Ishikawa (cell line): ENCODE measurements around the gene FOXL1.

DNA sequence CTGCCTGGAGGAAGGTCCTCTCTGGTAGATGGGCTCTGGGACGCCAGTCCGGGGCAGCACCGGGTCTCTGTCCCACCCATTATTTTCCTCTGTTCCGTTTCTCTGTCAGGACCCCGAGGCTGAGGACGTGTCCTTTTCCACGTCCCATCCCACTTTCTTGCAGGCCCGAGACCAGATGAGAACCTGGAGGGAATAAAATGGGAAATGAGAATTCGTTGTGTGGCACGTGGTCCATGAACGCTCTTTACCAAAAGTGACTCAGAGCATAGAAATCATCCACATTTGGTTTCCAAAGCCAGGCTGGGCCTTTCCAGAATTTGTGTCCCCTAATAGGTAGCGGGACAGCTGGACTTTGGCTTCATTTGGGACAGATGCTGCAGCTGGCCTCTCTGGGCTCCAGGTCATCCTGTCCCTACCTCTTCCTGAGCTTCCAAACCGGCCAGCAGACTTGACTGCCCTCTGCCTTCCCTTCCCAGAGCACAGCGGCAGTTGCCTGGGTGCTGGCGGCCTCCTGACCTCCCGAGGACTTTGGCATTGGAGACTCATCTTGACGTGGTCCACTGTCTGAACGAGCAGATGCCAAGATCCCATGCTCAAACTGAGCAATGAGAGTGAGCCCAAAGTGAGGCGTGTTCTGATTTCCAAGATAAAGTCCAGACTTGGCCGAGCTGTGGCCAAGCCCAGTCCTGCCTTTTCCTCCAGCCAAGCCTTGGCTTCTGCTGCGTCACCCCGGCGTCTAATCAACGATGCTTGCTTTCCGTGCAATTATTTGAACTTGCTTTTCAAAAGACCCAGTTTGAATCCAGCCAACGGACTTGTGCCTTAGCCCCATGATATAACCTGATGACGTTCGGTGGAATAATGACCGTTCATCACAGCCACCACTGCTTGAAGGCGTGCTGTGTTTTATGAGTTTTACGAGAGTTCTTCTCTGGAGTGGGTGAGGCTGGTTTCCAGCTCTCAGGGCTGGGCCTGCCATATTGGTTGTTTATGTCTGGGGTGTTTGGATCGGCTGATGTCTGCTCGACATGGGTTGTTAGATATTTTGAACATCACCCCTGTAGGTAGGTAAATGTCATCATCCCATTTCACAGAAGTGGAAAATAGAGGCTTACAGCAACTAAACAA lies 179.1 kb downstream of the IRF8 start:
- RRBS, result no CpG with 5 or more reads among the region's 33 CpGs

- RRBS, result 18% methylated on average over 13 of the region's 27 CpGs
Observed at GRCh38 chr16:86086982-86087475, 188.1 kb downstream of the IRF8 start.

GRCh38 chr16:86162619-86163142 lies 263.7 kb downstream of the IRF8 start:
- RRBS, result no CpG with 5 or more reads among the region's 12 CpGs

DNA sequence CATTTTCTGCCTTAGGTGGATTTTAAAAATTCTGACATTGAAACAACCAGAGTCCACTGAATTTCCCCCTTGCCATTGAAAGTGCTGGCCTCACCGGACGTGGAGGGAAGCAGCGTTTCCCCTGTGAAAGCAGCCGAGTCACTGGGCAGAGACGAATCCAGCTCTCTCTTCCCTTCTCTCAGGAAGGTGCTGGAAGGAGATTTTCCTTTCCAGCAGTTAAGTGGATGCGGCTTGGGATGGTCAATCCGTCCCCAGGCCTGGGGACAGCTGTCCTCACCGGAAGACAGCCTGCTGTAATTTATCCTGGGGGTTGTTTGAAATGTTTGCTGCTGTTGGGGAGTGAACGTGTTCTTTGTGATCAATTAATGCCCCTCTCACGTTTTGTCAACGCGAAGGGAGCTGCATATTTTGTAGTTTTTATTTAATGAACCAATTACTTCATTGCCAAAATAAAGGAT lies 270.9 kb upstream of the FOXF1 start:
- RRBS, result no CpG with 5 or more reads among the region's 12 CpGs

GRCh38 chr16:86287802-86288419 lies 222.4 kb upstream of the FOXF1 start:
- RRBS, result 16% methylated on average over 5 of the region's 13 CpGs

DNA sequence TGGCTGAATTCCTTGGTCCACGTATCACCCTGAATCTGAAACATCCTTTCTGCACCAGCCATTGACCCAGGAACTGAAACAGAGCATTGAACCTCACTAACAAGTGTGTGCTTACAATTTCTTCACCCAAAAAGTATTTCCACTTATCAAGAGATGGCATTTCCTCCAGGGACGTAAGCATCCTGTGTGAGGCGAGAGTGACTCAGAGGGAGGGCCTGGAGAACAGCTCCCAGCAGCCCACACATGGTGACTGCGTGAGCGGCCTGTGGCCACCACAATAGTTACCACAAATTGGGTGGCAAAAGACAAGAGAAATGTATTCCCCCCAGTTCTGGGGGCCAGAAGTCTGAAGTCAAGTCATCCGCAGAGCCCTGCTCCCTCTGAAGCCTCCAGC lies 122.9 kb upstream of the FOXF1 start:
- RRBS, result no CpG with 5 or more reads among the region's 6 CpGs

- RRBS, result 50% methylated on average over 2 of the region's 18 CpGs
Observed at GRCh38 chr16:86495627-86496285, 14.6 kb upstream of the FOXF1 start.

DNA sequence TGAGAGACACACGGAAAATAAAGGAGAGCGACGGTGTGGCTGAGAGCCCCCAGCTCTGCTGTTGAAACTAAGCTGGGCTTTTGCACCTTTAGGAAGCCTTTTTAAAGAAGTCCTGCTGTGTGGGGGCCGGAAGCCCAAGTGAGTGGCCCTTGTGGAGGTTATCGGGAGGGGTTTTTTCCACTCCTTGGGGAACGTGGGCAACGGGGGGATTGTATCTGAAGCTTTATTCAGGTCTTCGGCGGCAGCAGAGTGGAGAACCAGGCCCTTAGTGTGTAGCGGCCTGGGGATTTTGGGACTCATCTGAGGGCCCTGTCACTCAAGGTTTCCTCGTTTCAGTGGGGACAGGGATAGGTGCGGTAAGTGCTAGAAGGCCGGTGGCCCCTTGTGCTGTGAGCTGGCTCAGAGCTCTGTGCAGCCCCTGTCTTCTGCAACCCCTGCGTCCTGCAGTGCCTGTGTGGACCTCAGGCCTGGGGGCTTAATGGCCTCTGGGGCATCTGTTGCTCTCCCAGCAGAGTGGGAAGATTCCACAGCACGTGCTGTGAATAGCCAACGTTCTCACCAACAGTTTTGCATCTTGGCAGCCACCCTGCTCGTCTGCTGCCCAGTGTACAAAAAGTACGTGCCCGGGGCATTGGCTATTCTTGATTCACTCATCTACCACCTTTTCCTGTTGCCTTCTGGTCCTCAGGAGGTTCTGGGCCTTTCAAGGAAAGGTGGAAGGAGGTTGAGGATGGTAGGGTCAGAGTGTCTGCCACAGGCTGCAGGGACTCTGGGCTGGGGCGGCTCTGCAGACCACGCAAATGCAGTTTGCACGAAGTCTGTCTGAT lies 4.8 kb downstream of the FOXC2 start:
- RRBS, result no CpG with 5 or more reads among the region's 22 CpGs

- RRBS, result 2% methylated on average over 13 of the region's 60 CpGs
Observed at GRCh38 chr16:86575395-86576430, 2.6 kb upstream of the FOXL1 start.

DNA sequence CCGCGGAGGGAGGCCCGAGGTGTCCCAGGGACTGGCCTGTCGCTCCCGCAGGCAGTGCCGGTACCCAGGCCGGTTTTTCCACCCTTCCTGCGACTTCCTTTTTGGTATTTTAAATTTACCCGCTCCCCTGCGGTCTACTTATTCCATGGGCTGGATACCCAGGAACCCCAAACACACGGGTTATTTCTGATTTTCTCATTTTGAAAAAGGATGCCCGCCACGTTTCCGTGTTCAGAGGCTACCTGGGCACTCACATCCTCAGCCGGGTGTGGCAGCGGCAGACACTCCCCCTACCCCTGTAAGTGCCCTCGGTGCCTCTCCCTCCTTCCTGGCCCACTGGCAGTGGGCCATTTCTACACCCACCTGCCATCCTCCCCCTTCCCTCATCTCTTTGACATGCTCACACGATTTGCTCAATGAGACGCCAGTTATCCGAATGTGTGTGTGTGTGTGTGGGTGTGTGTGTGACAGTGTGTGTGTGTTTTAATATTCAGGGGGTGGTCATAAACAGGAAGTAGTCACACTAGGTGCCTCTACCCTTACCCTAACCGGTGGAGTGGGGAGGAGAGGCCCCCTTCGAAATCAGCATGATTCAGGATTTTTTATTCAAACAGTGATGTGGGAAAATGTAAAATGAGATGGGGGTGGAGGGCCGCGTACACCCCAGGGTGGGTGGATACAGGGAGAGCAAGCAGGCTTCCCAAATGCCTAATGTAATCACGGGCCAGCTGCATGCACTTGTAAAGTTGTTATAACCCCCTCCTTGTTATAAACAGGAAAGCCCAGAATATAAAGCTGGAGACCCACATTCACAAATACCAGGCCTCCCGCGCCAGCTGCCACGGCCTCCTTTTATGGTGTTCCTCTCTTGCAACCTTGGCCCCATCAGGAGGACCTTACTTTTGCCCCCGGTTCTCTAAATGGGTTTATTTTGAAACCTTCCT lies 1.3 kb upstream of the FOXL1 start:
- RRBS, result 9% methylated on average over 4 of the region's 29 CpGs

DNA sequence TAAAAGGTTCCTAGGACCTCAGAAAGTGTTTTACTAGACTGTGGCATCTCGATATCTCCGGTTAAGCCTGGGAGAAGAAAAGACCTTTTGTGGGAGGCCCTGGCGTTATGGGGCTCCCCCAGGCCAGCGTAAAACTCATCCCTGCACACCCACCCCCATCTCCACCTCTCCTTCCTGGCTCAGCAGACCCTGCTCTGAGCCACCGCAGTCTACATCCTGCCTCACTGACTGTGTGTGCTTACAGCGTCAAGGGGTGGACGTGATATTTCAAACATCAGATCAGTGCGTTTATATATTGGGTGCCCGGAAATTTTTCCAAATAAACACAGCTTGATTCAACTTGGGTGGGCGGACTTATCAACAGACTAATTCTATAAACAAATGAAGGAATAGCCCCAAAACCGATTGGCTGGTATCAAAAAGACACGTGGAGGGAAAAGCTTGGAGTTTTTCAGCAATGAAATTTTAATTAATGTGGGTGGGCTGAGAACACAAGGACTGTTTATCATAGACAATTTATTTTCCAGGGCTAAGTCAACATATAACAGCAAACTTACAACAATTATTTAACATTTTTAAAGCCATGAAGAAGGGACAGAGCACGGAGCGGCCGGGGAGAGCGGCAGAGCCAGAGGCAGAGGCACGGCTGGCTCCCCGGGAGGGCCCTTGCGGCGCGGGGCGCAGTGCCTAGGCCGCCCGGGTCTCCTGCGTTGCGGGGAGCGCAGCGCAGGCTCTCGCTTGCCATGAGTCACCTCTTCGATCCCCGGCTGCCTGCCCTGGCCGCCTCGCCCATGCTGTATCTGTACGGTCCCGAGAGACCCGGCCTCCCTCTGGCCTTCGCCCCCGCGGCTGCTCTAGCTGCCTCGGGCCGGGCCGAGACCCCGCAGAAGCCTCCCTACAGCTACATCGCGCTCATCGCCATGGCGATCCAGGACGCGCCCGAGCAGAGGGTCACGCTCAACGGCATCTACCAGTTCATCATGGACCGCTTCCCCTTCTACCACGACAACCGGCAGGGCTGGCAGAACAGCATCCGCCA lies at the start of gene FOXL1:
TSS of gene FOXL1 (plus strand) at position 569 of the 1,039 bp plus-strand sequence.
- RRBS, result 35% methylated on average over 29 of the region's 56 CpGs

DNA sequence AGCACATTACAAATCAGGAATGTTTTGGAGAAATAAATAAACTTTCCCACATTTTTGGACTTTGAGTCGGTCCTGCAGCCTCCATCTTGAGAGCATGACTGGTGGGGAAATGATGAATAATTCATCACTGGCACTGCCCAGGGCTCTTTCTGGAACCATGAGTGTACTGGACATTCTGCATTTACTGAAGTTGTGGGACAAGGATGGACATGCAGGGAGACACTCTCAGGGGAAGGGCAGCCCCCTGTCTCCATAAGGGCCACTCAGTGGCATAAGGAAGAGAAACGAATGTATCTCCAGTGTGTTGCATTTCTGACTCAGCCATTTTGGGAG lies 8.0 kb downstream of the FOXL1 start:
- RRBS, result no CpG with 5 or more reads among the region's 2 CpGs

DNA sequence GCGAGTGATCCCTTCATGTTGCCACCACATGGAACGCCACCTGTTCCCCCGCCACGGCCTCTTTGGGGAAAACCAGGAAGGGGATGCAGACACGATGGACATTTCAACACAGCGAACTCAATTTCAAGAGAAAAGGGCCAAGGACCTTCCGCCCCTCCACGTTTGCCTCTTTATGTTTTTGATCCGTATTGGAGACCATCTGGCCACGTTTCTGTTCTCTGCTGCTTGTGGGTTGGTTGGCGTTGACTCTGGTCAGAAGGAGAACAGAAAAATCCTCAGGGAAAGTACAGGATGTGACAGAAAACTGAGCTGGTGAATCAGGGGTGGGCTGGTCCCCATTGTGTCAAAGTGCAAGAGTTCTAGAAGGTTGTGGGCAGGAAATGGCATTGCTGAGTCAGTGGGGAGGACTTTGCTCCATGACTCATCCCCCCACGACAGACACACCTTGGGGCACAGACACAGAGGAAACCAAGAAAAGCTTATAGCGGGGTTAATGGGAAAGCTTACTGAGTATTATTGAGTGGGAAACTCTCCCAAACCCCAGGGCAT lies 86.0 kb downstream of the FOXL1 start:
- RRBS, result no CpG with 5 or more reads among the region's 13 CpGs

- RRBS, result no CpG with 5 or more reads among the region's 7 CpGs
Observed at GRCh38 chr16:86727196-86727591, 148.8 kb downstream of the FOXL1 start.

- RRBS, result 73% methylated on average over 4 of the region's 35 CpGs
Observed at GRCh38 chr16:87305446-87306415, 11.5 kb downstream of the C16orf95 start.

DNA sequence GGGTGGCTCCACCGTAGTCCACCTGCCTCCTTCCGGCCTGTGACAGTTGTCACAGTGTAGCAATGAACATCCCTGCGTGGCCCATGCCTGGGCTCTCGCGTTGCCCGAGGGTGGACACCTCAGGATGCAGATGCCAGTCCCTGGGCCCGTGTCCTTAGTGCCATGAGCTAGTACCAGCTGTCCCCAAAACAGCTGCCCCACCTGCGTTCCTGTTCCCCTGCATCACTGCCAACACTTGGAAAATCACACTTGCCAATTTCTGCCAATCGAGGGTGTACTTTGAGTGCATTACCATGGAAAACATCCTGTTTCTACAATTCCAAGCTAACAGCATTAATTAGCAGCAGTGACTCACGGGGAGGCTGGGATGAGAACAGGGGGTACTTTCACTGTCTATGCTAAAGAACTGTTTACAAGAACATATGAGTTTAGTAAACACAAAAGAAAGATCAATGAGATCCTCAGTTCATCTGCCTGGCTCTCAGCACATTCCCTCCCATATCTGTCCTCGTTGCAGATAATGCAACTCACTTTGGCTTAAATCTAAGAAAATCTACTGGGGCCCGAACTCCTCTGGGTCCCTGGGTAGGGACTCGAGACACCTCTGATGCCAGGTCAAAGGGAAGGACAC lies 9.1 kb upstream of the C16orf95 start:
- RRBS, result no CpG with 5 or more reads among the region's 13 CpGs

GRCh38 chr16:87368318-87368739 lies 15.2 kb downstream of the FBXO31 start:
- RRBS, result no CpG with 5 or more reads among the region's 3 CpGs

- RRBS, result 1% methylated on average over 40 of the region's 87 CpGs
Observed at GRCh38 chr16:87390902-87392214, 778 bp upstream of the MAP1LC3B start.

GRCh38 chr16:87415274-87415894 lies 23.2 kb downstream of the MAP1LC3B start:
- RRBS, result no CpG with 5 or more reads among the region's 12 CpGs

- RRBS, result no CpG with 5 or more reads among the region's 11 CpGs
Observed at GRCh38 chr16:87469069-87469656, 23.7 kb downstream of the ZCCHC14 start.